Ishikawa (cell line): ENCODE results near the gene KCNG1.

DNA sequence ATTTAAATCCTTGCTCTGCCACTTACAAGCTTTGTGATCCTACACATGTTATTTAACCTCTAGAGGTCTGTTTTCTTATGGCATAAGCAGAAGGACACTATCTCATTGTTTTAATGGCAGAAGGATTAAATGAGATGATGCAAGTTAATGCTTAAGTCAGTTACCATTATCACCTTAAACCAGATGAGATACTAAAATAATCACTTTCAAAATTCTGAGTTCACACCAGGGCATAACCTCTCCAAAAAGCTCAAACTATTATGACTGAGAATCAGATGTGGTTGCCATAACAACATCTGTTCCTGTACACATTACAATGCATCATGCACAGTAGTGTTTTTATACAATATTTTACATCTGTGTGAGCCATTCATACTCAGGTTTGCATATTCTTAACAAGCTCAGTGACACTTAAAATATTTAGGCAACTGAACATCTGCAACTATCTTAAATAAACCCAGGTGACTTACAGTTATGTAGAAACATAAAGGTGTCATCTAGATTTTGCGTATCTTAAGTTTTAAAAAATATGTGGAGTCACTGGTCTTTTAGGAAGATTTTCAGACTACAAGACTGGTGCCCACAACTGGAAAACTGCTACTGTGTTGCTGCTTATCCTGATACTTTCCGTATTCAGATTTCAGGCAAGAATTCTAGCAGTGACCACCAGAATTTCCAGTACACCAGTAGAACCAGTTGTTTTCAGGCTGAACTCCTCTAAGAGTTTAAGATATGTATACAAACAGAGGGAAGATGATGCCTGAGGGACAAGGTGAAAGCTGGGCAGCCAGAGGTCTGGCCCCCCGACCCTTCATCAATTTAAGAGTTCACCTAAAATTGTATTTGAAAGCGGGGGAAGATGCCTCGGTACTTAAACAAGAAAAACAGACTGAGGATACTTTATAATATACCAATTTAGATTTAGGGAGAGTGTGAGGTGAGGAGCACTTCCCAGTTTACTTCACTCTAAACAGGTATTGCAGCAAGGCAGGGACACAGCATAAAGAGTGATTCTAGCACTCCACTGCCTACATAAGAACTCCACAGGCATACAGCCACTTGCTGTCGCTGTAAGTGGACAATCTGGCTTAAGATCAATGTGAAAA lies 9.9 kb downstream of the ADNP start:
- RRBS = no CpG with 5 or more reads among the region's 6 CpGs

GRCh38 chr20:50927518-50928406 lies 3.5 kb downstream of the ADNP start:
- RRBS = no CpG with 5 or more reads among the region's 3 CpGs

DNA sequence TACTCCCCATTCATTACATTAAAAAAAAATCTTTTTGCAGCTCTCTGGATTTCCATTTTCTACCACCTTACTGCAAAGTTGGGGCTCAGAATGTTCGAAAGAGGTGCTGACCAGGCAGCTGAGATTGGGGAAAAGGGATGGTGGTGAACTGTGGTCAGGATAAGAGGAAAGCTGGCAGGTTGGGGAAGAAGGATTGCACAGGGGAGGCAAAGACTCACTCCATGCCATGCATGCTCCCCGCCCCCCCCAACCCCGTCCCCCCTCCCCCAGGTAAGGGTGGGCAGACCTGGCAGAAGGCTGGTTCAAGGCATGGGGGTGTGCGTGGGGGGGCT lies 1.2 kb downstream of the ADNP start:
- RRBS = no CpG with 5 or more reads among the region's 4 CpGs

GRCh38 chr20:50947989-50948414 lies 10.3 kb downstream of the DPM1 start:
- RRBS = no CpG with 5 or more reads among the region's 1 CpG

GRCh38 chr20:51022620-51023536 lies at the start of gene KCNG1:
Gene KCNG1, minus strand, starts transcription at chr20:51023107.
- RRBS = 2% methylated on average over 27 of the region's 119 CpGs

DNA sequence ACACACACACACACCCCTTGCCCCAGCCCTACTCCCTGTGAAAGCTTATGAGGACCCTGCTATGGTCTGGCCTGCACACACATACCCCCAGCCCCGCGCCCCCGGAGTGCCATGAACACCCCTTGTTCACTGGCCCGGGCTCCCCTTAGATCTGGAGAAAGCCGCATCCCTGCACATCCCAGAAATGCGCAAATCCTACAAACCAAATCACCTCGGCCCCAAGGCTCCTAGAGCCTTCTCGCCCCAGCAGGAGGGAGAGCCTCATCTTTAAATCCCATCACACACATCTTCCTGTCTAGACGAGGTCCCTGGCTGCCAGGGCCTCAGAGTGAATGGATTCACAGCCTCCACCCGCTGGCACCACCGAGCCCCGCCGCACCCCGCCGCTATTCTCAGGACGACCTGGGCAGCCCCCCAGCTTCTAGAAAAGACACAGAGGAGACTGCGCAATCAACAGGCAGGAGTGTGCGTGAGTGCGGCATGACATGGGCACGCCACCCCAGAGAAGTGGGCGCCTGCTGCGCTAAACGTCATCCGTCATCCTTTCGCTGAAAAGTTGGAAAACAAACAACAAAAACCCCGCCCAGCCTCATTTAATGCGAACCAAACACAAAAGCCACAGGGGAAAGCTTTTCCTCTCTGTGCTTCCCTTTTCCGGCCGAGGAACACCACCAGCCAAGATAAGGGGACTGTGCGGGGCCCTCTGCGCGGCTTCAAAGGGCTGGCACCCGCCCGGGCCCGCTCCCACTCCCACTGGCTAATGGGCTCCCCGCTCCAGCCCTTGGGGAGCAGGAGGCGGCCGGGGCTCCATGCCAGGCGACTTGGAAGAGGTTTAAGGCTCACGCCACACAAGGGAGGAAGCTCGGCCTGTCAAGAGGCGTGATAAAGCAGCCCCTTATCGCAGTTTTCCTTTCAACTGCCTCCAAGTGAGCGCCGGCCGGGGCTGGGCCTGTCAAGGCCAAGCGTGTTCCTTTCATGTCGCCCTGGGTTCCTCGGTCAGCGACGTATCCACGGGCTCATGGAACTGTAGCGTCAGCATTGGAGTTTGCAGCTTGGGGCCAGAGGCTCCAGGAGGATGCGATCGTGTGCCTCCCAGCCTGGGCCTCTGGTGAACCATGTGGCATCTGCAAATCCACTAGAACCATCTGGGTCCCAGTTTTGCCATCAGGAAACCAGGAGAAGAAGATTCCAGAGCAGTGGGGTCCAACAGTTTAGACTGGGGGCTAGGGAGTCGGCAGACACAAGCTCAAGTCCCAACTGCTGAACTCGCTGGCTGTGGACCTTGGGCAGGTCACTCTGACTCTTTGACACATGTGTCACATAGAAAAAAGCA lies 50.1 kb downstream of the NFATC2 start:
- RRBS = 88% methylated on average over 5 of the region's 57 CpGs

DNA sequence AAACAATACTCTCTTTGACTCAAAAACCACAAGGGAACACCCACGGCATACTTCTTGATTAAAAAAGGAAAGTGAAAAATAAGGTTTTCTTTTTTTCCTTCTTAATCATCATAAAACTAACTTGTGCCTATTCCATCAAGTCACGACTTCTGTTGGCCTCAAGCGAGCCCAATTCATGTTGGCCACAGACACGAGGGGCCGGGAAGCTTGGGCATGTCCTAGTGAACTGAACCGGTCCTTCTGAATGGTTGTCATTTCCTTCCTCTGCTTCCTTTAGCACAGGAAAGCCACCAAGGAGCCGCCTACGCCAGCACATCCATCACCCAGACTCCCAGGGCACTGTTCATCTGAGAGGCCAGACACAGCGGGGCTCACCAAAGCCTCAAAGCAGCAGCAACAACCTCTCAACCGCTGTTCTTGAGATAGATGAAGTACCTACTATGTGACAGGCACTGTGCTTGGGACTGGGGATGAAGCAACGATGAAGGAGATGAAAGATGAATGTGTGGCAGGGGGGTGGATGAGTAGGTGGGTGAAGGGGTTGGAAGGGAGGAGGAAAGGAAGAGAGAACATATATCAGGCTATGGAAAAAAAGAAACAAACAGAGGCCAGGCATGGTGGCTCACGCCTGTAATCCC lies 44.5 kb downstream of the NFATC2 start:
- RRBS = no CpG with 5 or more reads among the region's 12 CpGs

- RRBS = no CpG with 5 or more reads among the region's 8 CpGs
Measured at GRCh38 chr20:51507593-51507792, 35.0 kb downstream of the NFATC2 start.

DNA sequence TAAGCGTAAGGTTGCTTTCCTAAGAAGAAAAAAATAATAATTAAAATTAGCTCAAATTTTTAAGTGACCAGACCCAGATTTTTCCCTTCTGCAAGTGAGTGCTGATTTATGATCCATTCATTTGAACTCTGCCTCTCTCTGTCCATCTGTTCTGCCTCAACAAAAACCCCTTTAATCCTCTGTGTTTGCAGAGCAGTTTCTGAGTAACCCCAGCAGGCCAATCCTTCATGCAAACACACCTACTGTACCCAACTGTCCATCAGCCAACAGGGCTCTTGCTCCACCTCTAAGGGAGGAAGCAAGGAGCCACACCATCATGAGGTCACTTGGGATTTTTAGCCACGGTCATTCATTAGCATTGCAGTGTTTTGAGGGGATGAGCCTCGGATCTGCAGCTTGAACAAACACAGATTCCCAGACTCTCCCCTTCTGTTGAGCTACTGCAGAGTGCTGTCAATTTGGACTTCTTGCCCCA lies 66.8 kb downstream of the ATP9A start:
- RRBS = no CpG with 5 or more reads among the region's 3 CpGs

GRCh38 chr20:51757142-51757578 lies 11.0 kb downstream of the ATP9A start:
- RRBS = no CpG with 5 or more reads among the region's 12 CpGs

GRCh38 chr20:51934346-51934748 lies 132.0 kb upstream of the SALL4 start:
- RRBS = no CpG with 5 or more reads among the region's 7 CpGs

GRCh38 chr20:52230518-52230890 lies 38.9 kb upstream of the ZFP64 start:
- RRBS = no CpG with 5 or more reads among the region's 3 CpGs

- RRBS = no CpG with 5 or more reads among the region's 5 CpGs
Measured at GRCh38 chr20:52616450-52617036, 355.6 kb upstream of the TSHZ2 start.

DNA sequence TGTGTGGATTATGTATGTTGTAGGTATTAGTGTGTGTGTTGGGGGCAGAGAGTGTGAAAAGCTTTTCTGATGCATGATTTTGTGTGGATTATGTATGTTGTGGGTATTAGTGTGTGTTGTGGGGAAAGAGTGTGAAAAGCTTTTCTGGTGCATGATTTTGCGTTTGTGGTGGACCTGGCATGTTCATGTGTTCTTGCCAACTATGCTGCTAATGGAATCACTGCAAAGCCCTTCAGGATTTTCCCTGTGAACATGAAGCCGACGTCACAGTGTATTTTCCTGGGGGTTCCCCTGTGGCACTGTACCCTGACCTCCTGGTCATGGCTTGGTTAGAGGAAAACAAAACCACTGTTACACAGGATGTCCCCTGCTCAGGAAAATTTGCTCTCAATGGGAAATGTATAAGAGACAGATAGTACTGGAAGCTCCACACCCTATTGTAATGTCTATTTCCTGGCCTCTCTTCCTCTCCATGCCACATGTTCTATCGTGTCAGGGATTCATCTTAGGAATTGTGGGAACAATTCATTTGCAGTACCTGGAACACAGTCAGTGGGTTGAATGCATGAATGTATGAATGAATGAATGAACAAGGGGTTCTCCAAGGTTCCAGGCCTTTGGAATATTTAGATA lies 19.6 kb downstream of the TSHZ2 start:
- RRBS = no CpG with 5 or more reads among the region's 4 CpGs

DNA sequence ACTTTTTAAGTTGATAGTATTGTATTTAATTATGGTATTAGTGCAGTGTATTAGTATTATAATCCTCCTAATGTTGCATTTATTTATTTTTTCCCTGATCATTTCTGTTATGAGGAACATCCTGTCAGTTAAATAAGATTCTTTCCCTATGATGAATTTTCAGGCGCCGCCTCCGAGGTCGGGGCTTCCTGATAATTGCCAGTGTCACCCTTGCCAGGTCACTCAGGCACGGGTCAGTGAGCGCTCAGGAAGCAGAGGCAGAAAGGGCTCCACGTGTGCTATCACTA lies 64.8 kb downstream of the TSHZ2 start:
- RRBS = no CpG with 5 or more reads among the region's 7 CpGs

GRCh38 chr20:53163397-53164007 lies 191.3 kb downstream of the TSHZ2 start:
- RRBS = no CpG with 5 or more reads among the region's 3 CpGs

- RRBS = no CpG with 5 or more reads among the region's 3 CpGs
Measured at GRCh38 chr20:53584221-53584709, 9.4 kb downstream of the ZNF217 start.

GRCh38 chr20:53595801-53596083 lies 2.1 kb upstream of the ZNF217 start:
- RRBS = no CpG with 5 or more reads among the region's 3 CpGs

DNA sequence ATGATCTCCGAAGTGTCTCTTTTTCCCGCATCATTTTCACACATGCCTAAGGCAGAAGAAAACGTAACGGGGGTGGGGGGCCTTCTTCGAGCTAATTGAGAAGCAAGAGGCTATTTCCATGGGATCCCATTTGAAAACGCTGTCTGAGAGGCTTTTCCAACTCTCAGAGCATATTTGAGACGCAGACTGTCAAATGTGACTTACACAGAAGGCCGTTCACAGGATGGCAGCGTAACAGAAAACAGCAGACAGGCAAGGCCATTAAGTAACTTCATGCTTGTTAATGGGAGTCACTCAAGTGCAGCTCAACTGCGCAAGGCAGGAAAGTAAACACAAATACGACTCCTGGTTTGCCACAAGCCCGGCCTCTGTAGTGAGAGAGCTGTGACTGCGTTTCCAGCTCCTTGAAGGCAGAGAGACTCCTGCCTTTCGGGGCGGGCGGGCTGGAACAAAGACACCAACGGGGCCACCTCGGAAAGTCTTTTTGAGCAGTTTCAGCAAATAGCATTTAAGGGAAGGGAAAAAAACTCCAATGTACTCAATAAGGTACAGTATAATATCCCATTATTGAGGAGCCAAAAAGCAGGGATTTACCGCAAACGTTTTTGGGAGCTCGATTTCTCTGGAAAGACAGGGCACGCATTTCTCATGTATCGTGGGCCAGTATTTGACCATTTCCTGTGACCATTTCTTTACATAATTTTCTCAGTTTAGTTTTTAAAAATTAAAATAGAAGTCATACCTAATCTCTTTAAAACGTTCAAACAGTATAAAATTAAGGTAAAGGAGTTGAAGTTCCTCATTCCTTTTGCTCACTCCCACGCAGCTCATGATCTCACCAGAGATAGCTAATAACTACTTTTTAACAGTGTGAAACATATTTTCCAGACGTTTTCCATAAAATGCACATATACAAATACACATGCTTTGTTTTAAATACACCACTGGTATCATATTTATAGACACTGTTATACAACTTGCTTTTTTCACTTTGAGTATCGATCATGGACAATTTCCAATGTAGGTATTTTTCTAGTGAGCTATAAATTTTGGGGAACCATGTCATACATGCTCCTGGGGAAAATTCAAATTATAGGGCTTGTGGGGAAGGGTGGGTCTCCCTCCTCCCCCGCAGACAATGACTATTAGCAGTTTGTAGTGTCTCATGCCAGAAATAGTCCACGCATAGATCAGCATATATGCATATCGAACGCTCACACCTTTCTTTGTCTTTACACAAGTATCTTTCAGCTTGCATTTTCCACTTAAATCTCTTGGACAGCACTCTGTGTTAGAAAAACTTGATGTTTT lies 145.1 kb upstream of the ZNF217 start:
- RRBS = no CpG with 5 or more reads among the region's 31 CpGs

DNA sequence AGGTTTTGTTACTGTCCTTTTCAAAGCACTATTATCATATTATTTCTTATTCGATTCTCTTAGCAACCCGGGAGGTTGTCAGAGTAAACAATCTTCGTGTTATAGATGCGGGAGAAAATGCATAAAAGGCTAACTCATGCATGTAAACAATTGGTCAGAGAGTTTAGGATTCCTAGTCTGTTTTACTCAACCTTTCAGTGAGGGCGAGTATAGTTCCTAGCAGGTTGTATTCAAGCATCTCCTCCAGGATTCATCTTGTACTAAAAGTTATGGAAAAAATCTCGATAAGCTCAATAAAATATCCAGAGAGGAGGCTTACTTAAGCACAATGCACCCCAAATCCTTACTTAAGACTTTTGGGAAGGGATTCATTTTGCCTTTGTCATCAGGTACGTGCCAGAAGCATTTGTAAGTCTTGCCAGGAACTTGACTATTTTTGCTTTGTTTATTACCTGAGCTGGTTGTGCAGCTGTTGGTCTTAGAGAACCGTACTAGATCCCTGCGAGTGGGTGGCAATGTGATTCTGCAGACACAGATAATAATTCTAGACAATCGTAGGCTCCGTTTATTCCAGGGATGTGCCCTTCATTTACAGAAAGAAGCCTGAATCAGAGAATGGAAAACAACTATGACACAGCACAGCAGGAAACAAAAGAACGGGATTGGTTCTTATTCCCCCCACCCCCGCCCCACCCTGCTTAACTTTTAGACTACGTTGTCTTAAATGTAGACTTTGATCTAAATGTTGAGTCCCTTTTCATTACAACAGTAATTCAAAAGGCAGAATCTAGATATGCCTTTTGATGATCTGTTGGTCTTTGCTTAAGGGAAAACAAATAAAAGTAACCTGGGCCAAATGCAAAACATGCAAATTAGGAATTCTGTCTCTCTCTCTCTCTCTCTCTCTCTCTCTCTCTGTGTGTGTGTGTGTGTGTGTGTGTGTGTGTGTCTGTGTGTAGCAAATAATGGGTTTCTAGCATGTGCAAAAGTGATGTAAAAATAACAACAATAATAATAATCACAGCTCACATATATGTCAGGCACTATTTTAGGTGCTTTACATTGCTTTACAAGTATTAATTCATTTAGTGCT lies 159.9 kb upstream of the ZNF217 start:
- RRBS = no CpG with 5 or more reads among the region's 14 CpGs